Sternocleidomastoid (tissue), 1 donor: ENCODE data around the gene SLC9A8.

GRCh38 chr20:49445233-49445476 is 37.3 kb downstream of the KCNB1 start:
- PRO-cap = no peak

- PRO-cap = no peak
Observed at GRCh38 chr20:49483278-49483938, 940 bp upstream of the KCNB1 start.

GRCh38 chr20:49615523-49616241 is 47.7 kb upstream of the PTGIS start:
- PRO-cap = no peak

- PRO-cap = no peak
Observed at GRCh38 chr20:49656318-49656908, 57.3 kb downstream of the B4GALT5 start.

DNA sequence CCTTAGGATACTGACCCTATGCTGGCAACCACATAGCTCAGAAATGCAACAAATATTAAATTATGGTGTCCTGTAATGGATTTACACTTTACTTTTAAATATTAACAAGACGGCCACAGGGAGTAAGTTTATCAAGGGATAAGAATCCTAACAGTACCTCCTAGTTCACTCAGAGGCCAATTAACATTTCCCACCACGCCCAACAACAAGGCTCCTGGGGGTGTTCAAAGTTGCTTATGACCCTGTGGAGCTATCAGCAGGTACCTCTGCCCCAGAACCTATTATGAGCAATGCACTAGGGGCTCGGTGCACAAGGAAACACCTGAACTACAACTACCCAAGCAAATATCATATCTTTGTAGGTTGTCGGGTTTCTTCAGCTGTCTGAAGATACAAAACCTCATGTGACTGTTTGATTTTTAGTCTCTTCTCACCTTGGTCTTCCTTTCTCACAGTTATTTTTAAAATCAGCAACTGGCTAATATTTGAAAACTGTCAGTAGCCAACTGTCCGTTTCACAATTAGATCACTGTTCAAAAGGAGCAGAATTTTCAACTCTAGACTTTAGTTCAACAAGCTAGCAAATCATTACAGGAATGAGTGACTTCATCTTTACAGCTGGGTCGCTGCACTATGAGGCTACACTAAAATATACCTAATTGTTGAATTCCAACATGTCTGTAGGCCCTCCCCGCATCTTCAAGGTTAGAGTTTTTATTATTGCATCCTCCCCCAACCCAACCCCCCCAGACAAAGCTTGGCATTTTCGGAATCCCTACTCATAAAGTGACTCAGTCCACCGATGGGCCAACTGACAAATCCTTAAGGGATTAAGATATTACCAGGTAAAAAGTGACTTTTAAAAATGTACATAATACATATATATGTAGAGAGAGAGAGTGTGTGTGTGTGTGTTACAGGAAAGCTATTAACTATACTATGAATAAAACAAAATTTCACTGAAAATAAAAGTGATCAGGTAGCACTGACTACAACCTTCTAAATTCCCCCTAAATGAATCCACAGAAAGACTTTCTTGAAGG is 38.1 kb downstream of the B4GALT5 start:
- PRO-cap = no peak

DNA sequence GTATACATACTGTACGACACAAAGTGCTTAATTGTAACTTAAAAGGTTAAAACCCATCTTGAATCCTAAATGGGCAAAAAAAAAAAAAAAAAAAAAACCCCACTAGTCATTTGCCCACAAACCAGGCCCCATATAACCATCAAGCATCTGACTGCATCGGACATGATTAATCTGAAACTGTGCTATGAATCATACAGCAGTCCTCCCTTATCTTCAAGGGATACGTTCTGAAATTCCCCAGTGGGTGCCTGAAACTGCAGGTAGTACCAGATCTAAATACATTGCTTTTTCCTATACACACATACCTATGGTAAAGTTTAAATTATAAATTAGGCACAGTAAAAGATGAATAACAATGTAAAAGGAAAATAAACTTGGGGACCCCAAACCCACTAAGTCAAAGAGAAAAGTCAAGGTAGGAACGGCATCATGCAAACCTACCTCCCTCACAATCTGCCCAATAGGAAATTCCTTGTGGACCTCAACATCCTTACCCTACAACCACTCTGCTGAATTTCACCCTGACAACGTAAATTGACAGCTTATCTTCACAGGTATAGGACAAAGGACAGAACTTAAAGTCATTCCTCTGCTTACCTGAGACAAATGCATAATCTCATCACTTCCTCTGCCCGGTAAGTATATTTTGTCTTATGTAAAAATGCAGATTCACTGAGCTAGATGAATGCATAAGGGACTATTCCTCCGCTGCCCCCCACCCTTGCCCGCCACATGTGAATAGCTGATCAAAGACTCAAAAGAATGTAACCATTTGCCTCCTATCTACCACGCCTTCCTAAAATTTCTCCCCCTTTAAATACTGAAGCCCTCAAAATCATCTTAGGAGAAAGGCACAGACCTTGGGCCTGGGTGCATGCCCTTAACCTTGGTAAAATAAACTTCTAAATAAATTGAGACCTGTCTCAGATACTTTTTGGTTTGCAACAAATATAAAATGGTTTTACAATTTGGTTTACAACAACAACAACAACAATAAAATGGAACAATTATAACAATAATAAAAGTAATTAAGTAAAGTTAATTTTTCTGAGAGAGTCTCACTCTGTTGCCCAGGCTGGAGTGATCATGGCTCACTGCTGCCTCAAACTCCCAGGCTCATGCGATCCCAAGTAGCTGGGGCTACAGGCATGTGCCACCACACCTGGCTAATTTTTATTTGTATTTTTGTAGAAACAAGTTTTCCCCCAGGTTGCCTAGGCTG is 14.0 kb downstream of the B4GALT5 start:
- PRO-cap = no peak

GRCh38 chr20:49811756-49812448 is 726 bp upstream of the SLC9A8 start:
- PRO-cap = no peak

- PRO-cap = bidirectional peak, plus-strand start at chr20:49812702, minus-strand start at chr20:49812776; bidirectional peak, plus-strand start at chr20:49812920, minus-strand start at chr20:49813040; bidirectional peak, plus-strand start at chr20:49813318, minus-strand start at chr20:49813274
Observed at GRCh38 chr20:49812449-49813522, at the start of gene SLC9A8. TSS of gene SLC9A8 (plus strand) at chr20:49812828.

- PRO-cap = no peak
Observed at GRCh38 chr20:49823336-49824104, 10.9 kb downstream of the SLC9A8 start.

DNA sequence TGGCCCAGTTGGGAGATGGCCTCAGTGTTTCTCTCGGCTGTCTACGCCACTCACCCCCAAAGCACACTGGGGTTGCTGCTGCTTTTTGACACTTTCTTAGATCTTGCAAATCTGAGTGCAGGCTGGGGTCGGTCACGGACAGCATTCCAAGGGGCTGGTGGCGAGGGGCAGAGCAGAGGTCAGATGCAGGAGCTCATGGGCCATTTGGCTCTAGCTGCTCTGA is 42.2 kb downstream of the SLC9A8 start:
- PRO-cap = no peak

- PRO-cap = no peak
Observed at GRCh38 chr20:49892668-49893528, 22.4 kb downstream of the SPATA2 start.

- PRO-cap = no peak
Observed at GRCh38 chr20:49908213-49908656, 7.1 kb downstream of the SPATA2 start.

DNA sequence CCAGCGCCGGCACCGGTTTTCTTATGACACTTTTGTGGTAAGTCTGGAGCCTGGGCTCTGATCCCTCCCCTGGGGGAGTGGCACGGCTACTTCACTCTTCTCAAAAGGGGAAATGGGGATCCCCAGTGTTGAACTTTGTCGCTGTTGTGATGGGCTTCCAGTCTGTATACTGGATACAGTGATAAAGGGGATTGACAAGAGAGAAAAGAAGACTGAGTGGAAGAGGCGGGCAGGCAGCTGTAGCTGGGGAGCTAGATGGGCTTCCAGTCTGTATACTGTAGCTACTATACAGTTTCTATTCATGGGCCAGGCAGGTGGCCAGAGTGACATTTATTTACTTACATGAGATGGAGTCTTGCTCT is 13.1 kb downstream of the RNF114 start:
- PRO-cap = no peak

DNA sequence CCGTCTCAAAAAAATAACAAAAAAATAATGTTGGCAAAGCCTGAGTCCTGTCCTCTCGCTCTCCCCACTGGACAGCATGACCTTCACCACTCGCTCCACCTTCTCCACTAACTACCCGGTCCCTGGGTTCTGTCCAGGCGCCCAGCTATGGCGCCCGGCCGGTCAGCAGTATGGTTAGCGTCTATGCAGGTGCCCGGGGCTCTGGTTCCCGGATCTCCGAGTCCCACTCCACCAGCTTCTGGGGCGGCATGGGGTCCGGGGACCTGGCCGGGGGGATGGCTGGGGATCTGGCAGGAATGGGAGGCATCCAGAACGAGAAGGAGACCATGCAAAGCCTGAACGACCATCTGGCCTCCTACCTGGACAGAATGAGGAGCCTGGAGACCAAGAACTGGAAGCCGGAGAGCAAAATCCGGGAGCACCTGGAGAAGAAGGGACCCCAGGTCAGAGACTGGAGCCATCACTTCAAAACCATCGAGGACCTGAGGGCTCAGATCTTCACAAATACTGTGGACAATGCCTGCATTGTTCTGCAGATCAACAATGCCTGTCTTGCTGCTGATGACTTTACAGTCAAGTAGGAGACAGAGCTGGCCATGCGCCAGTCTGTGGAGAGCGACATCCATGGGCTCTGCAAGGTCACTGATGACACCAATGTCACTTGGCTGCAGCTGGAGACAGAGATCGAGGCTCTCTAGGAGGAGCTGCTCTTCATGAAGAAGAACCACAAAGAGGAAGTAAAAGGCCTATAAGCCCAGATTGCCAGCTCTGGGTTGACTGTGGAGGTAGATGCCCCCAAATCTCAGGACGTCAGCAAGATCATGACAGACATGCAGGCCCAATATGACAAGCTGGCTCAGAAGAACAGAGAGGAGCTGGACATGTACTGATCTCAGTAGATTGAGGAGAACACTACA is 20.7 kb downstream of the RNF114 start:
- PRO-cap = no peak

DNA sequence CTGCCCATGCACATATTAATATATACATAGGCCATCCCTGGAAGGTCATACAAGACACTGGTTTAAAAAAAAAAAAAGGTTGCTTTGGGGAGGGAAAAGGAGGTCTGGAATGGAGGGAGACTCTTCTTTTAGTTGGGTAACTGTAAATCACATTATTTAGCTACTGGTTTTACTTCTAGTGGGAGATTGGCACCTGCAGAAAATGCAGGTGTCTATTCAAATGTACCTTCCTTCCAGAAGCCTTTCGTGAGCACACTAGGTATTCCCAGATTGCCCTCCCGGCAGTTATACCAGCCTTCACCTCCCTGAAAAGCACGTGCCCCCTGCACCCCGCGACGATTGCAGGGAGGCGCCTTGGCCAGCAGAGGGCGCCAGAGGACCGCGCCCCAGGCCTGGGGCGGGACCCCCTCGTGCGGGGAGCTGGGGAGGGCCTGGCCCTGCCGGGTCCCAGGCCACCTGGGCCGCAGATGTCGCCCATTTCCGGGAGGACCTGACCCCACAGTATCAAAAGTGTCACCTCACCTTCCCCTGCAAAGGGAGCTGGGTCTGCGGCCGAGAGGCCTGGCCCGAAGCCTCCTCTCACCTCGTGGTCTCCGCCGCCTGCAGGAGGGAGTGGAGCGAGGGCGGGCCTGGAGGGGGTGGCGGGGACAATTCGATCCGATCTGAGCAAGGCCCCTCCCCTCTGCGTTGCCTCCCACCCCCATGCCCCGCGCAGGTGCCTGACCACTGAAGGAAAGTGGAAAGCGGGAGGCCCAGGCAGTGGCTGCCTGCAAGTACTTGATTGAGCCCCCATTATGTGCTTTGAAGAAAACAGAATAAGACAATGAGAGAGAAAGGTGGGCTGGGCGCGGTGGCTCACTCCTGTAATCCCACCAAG is 3.7 kb upstream of the SNAI1 start:
- PRO-cap = no peak

GRCh38 chr20:50003065-50003612 is 20.4 kb downstream of the SNAI1 start:
- PRO-cap = no peak

DNA sequence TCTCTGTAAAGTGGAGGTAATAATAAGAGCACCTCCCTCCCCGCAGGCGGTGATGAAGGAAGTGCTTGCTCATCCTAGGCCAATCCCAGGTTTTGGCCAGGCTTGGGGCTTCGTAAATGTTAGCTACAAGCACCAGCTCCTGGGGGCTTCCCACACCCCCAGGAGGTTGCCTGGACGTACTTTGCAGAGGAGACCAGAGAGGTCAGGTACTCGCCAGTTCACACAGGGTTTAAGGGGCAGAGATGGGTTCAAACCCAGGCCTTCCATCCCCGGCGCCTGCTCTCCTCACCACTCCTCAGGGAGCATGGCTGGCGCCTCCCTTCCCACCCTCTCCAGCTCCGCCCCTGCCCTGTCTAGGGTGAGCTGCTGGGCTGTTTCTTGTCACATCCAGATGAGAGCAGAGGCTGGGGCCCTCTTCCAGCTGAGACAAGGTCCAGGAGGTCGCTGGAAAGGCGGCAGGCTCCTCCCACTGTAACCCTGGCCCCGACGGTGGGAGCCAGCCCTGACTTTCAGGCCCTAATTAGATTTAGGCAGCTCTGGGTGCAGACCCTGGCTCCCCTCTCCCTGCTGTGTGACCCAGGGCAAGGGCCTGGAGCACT is 33.1 kb downstream of the SNAI1 start:
- PRO-cap = no peak

DNA sequence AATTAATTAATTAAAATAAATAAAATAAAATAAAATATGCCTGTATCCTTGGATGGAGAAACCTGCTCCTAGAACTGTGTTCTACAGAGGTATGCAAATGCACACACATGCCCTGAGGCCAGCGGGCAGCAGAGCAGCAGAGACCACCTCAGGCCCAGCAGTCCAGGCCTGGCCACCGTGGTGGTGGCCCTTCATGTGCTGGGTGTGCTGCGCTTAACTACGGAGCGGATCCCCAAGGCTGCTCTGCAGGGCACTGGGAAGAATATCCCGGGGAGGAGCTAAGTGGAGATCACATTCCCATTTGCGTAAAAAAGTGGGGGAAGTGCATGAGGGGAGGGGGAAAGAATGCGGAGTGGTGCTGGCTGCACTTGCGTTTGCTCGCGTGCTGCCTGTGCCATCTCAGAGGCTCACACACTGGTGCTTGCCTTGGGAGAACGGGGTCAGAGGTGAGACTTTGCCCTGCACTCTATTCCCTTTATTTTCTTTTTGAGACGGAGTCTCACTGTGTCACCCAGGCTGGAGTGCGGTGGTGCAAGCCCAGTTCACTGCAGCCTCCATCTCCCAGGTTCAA is 37.4 kb downstream of the UBE2V1 start:
- PRO-cap = no peak

- PRO-cap = bidirectional peak, plus-strand start at chr20:50191850, minus-strand start at chr20:50191742; bidirectional peak, plus-strand start at chr20:50192489, minus-strand start at chr20:50192390
Observed at GRCh38 chr20:50191704-50192674, 1.4 kb downstream of the CEBPB start.

DNA sequence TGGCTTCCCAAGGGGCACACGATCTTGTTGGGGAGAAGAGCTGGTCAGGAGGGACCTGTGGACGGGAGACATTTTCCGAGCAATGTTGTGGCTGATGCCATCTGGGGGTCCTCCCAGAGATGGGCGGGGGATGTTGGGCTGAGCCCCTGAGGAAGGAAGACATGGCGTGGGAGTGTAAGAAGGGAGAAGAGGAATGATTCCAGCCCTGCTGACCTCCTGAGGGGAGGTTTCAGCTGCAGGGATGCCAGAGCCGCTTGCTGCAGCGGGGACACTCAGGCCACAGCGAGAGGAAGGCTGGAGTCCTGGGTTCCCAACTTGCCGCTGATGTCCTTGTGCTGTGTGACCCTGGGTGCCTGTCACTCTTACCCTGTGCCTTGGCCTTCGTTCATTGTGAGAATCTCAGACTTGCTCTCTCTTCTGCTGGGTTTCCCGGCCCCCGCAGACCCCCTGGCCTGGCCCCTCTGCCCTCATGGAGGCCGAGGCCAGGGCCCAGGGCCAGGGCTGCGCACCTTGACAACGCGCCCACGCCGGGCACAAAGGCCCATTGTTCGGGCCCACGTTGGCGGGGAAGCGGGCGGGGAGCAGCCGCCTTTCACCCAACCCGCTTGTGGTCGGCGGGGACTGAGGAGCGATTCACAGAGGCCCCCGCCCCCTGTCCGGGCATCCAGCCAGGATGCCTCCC is 52.2 kb downstream of the CEBPB start:
- PRO-cap = no peak